Esophagus squamous epithelium (tissue), 4 donors: ENCODE measurements around the genes UBE2I and CCDC154.

- PRO-cap, result bidirectional peak, plus-strand start at chr16:1172309, minus-strand start at chr16:1172213
- RAMPAGE, long total RNA, 4 experiments, result no peak in any of the 4 experiments
Observed at GRCh38 chr16:1171867-1172400, 19.0 kb downstream of the CACNA1H start.

GRCh38 chr16:1309289-1309808 lies at the start of gene UBE2I:
TSS of gene UBE2I (plus strand) at chr16:1309636.
- PRO-cap, result bidirectional peak, plus-strand start at chr16:1309656, minus-strand start at chr16:1309368
- RAMPAGE, long total RNA, 4 experiments, result start-site peak on the plus strand in 4 of 4 experiments, at chr16:1309626-1309699 at its widest, 2,222 to 4,433 reads per replicate

DNA sequence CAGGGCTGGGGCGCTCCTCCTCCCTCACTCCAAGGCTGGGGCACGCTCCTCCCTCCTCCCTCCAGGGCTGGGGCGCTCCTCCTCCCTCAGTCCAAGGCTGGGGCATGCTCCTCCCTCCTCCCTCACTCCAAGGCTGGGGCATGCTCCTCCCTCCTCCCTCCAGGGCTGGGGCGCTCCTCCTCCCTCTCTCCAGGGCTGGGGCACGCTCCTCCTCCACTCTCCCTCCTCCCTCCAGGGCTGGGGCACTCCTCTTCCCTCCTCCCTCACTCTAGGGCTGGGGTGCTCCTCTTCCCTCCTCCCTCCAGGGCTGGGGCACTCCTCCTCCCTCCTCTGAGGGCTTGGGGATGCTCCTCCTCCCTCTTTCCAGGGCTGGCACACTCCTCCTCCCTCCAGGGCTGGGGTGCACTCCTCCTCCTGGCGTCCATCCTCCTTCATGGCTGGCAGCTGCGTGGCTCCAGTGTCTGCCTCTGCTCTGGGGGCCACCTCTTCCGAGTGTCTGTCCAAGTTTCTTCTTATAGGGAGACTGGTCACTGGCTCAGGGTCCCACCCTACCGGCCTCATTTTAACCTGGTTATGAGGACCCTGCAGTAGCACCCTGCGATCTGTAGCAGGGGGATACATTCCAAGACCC lies 24.5 kb downstream of the GNPTG start:
- PRO-cap, result no peak
- RAMPAGE, long total RNA, 4 experiments, result no peak in any of the 4 experiments

GRCh38 chr16:1443954-1444760 lies at the start of gene CCDC154:
TSS of gene CCDC154 (minus strand) at chr16:1444556.
- PRO-cap, result no peak
- RAMPAGE, long total RNA, 4 experiments, result no peak in any of the 4 experiments

DNA sequence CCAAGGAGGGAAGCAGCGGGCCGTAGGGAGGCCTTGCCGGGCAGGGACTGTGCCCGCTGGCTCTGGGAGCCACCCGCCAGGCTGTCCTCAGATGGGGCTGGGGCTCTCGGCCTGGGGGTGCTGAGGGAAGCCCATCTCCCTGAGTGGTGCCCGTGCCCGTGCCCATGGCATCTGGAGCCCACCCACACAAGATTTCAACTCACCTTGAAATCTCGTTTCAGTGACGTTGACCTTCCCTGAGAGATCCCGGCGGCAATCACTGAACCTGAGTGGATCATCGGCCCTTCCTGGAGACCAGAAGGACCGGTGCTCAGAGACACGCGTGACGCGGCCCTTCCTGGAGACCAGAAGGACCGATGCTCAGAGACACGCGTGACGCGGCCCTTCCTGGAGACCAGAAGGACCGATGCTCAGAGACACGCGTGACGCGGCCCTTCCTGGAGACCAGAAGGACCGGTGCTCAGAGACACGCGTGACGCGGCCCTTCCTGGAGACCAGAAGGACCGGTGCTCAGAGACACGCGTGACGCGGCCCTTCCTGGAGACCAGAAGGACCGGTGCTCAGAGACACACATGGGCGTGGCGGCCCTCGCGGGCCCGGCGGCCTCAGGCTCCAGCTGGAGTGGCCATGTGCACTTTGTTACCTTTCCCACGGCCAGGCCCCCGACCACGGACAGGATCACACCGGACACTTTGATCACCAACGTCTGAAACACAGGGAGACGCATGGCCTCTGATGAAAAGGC lies 12.9 kb upstream of the CCDC154 start:
- PRO-cap, result no peak
- RAMPAGE, long total RNA, 4 experiments, result no peak in any of the 4 experiments

DNA sequence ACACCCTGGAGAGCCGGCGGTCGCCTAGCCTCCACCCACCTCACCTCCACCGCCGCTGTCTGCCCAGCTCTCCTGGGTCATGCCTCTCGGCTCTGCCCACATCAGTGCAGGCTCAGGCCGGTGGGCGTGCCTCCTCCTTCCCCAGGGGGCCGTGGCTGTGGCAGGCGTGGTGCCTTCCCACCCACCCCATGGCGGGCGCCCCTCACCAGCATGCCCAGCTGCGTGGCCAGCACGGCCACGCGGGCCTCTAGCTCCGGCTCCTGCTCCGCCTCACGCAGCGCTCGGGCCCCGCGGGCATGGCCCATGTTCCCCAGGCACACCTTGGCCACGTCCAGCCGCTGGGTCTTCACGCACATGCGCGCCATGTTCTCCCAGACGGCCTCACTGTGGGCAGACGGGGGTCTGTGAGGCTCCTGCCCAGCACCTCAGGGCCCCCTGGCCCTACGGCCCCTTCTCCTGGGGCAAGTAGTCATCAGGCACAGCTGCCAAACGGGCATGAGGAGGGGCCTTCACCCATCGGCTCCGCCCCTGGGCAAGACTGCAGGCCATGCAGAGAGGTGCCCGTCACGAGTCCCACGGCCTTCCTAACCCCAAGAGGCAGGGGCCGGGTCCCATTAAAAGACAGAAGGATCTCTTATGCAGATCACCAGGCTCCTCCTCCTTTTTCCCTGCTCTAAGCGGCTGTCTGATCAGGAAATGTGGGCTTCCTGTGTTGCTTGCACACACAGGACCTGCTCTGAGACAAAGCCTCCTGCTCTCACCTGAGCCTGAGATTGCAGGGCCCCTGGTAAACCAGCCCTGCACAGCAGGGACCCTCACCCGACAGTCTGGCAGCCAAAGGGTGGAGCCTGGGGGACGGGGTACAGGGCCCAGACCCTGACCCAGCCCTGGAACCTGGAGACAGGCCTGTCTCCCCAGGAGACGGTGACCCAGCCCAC lies 6.8 kb upstream of the TMEM204 start:
- PRO-cap, result no peak
- RAMPAGE, long total RNA, 4 experiments, result no peak in any of the 4 experiments

GRCh38 chr16:1530301-1531601 lies 2.7 kb upstream of the TMEM204 start:
- PRO-cap, result bidirectional peak, plus-strand start at chr16:1530984, minus-strand start at chr16:1530851; bidirectional peak, plus-strand start at chr16:1531288, minus-strand start at chr16:1531133
- RAMPAGE, long total RNA, 4 experiments, result no peak in any of the 4 experiments

DNA sequence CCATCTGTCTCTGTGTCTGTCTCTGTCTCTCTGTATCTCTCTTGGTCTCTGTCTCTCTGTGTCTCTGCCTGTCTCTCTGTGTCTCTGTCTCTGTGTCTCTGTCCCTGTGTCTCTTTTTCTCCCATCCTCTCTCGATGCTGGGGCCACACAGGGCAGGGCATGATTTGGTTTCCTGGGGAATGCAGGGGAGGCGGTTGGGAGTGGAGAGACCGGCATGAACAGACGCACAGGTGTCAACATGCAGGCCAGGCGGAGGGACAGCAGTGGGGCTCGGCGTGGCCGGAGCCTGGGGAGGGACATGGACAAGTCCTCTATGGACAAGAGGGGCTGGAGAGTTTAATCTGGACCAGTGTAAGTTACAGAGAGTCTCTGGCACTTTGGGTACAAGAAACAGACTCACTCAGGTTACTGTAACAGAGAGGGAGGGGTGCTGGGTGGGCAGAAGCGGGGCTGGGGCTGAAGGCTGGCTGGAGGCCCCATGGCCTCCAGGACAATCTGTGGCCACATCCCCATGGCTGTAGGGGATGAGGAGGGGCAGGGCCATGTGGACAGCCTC lies 19.8 kb downstream of the TMEM204 start:
- PRO-cap, result no peak
- RAMPAGE, long total RNA, 4 experiments, result no peak in any of the 4 experiments

GRCh38 chr16:1560952-1561592 lies 27.6 kb downstream of the TMEM204 start:
- PRO-cap, result no peak
- RAMPAGE, long total RNA, 4 experiments, result no peak in any of the 4 experiments

GRCh38 chr16:1643638-1644412 lies 31.7 kb downstream of the CRAMP1 start:
- PRO-cap, result no peak
- RAMPAGE, long total RNA, 4 experiments, result no peak in any of the 4 experiments

DNA sequence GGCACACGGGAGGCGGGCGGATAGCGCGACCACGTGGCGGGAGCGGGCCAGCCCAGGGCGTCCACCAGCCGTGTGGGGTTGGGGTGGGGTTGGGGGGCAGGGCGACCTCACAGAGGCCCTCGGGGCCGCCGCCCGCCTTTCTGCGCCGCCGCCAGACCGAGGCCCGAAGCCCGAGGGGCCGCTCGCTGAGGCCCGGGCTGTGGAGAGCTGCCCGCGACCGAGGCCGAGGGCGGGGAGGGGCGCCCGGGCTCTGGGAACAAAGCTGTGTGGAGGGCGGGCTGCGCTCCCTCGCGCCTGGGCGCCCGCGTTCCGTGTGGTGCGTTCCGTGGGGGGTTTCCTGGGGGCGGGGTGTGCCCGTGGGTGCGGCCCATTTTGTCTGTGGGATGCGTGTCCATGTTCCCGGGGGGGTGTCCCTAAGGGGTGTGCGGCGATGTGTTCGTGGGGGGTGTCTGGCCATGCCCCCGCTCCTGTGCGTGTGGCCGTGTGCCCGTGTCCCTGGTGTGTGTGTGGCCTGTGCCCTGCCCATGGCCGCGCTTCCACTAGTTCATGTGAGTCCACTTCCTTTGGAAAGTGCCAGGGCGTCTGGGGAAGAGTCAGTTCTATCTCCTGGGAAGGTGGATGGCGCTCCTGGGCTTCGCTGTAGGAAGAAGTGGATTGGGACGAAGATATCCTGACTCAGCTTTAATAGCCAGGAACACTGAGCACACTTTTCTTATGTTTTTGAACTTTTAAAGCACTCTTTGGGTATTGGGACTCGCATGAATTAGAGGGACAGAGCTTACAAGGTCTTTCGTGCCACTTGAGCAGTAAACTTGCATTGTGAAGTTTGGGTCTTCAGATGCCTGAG lies 512 bp downstream of the JPT2 start:
- PRO-cap, result unidirectional peak, plus-strand start at position 112 of the sequence; bidirectional peak, plus-strand start at position 596 of the sequence, minus-strand start at position 584 of the sequence
- RAMPAGE, long total RNA, 4 experiments, result no peak in any of the 4 experiments

DNA sequence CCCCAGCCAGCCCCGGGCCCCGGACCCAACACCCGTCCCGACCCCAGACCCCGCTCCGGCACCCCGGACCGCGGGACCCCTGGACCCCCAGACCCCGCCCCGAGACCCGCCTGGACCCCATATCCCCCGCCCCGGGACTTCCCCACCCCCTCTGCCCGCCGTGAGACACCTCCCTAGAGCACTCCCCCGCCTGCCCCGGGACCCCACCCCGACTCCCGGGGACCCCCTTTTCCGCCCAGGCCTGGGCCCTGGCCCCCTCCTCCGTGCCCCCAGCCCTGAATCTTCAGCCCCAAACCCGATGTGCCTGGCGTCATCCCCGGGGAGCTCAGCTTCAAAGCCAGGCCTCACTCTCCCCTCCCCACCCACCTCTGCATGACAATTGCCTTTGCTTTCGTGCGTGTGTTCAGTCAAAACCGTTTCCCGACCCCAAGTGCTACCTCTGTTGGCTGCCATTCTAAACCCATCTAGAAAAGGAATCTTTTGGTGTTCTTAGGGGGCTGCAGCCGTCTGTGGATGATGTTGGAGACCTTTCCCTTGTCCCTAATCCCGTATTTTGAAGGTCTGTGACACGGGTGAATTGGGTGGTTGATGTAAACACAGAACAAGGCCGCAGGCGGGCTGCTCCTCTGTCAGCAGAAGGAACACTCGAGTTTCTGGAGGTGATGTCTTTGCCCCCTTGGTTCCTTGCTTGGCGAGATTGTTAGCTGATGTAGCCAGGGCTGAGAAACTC lies 869 bp downstream of the MAPK8IP3 start:
- PRO-cap, result no peak
- RAMPAGE, long total RNA, 4 experiments, result no peak in any of the 4 experiments

- PRO-cap, result no peak
- RAMPAGE, long total RNA, 4 experiments, result no peak in any of the 4 experiments
Observed at GRCh38 chr16:1729390-1729702, 23.4 kb downstream of the MAPK8IP3 start.

DNA sequence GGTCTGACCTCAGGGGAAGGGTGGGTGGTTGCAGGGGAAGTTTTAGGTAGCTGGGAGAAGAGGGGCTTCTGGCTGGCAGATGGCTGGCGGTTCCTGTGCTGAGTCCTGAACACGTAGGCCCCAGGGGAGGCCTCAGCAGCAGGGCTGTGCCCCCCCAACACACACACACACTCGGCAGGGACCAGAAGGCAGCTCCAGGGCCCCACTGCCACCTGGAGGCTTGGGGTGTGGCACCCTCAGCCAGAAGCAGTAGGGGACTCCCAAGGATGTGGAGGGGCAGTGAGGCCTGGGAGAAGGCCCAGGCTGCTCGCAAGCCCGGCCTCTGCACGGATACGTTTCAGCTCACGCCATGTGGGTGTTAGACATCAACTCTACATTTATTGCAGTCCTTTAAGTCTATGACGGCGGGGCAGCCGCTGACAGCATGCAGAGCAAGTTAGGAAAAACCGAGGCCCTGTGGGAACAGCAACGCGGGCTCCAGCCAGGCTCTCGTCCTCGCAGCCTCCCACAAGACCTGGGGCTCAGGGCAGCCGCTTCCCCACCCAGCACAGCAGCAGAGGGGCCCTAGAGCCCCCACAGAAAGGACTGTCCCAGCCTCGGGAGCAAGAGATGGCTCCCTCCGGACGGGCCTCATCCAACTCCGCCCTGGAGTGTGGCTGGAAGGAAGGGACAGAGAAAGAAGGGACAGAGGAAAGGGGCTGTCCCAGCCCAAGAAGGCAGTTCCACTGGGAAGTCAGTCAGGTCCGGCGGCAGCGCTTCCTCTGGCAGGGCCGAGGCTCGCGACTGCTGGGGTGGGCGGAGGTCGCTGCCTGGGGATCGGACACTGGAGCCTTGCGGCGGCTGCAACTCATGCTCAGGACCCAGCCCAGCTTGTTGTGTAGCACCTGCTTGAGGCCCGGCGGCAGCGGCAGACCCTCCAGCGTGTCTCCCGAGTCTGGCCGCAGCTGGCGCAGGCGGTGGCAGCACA lies 3.7 kb upstream of the MRPS34 start:
- PRO-cap, result no peak
- RAMPAGE, long total RNA, 4 experiments, result no peak in any of the 4 experiments

- PRO-cap, result no peak
- RAMPAGE, long total RNA, 4 experiments, result start-site peak on the minus strand in 1 of 4 experiments, at chr16:1781274-1781497 at its widest, 15 reads per replicate
Observed at GRCh38 chr16:1780591-1781494, 1.5 kb downstream of the SPSB3 start.

DNA sequence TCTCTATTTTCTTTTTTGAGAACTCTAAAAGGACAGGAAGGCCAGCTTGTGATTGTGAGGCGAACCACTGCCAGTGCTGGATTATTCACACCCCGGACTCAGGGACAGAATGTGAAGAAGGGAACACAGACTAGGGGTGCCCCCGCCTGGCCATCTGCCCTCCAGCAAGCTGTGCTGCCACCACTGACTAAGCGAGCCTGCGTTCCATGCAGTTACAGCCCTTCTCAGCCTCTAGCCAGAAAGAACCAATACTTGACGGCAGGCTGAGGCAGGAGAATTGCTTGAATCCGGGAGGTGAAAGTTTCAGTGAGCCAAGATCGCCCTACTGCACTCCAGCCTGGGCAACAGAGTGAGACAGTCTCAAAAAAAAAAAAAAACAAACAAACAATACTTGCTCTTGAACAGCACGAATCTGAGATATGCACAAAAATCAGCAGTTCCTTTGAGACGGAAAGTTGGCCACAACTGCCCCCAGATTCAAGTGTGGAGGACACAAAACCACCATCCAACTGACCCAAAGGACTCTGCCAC lies 2.7 kb downstream of the HAGH start:
- PRO-cap, result no peak
- RAMPAGE, long total RNA, 4 experiments, result no peak in any of the 4 experiments

DNA sequence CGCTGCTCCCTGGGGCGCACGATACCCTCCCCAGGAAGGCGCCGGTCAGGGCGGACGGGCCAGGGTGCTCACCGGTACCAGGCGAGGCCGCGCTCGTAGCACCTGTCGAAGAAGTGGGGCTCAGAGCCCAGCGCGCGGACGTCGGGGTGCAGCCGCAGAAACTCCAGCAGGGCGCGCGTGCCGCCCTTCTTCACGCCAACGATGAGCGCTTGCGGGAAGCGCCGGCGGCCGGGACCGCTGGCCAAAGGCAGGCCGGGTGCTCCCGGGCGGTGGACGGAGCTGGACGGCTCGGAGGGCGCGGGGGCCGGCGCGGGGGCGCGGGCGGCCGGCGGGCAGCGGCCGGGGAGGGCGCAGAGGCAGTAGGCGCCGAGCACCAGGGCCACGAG lies 383 bp downstream of the HS3ST6 start:
- PRO-cap, result no peak
- RAMPAGE, long total RNA, 4 experiments, result no peak in any of the 4 experiments

DNA sequence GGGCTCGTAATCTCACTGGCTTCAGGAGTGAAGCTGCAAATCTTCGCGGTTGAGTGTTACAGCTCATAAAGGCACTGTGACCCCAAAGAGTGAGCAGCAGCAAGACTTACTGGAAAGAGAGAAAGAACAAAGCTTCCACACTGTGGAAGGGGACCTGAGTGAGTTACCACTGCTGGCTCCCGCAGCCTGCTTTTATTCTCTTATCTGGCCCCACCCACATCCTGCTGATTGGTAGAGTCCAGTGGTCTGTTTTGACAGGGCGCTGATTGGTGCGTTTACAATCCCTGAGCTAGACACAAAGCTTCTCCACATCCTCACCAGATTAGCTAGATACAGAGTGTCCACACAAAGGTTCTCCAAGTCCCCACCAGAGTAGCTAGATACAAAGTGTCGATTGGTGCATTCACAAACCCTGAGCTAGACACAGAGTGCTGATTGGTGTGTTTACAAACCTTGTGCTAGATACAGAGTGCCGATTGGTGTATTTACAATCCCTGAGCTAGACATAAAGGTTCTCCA lies 1.7 kb upstream of the NDUFB10 start:
- PRO-cap, result no peak
- RAMPAGE, long total RNA, 4 experiments, result no peak in any of the 4 experiments

- PRO-cap, result unidirectional peak, minus-strand start at chr16:1985472
- RAMPAGE, long total RNA, 4 experiments, result no peak in any of the 4 experiments
Observed at GRCh38 chr16:1985220-1985955, 1.4 kb downstream of the GFER start.

- PRO-cap, result no peak
- RAMPAGE, long total RNA, 4 experiments, result no peak in any of the 4 experiments
Observed at GRCh38 chr16:2054686-2055247, 7.0 kb downstream of the TSC2 start.